GM19239 (cell line): ENCODE measurements around a stretch of chr3.

DNA sequence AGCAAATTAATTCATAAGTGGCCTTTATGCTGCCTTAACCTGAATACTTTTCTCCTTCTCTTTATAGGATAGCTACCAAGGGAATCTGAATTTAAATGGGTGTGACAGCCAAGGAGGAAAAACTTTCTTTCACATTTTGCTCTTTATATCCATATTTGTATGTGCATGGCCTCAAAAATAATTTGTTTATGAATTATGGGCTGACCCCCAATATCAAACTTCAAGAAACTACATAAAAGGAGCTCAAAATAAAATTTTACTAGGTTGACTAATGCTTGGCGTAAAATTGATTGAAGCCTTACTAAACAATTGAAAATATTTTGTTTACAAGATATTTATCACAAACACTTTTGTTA is 251.2 kb downstream of the ZMAT3 start:
- RRBS, result no CpG with 5 or more reads among the region's 1 CpG

- RRBS, result no CpG with 5 or more reads among the region's 4 CpGs
Measured at GRCh38 chr3:179020564-179021221, 50.9 kb downstream of the ZMAT3 start.

DNA sequence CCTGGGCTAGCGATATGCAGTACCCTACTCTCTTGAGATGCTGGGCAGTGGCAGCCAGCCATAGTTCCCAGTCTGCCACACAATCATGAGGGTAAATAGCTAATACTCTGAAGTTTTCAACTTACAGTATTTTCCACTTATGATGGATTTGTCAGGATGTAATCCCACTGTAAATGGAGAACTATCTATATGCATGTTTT is 10.7 kb upstream of the KCNMB3 start:
- RRBS, result no CpG with 5 or more reads among the region's 1 CpG

GRCh38 chr3:179732861-179733468 is 80.1 kb downstream of the USP13 start:
- RRBS, result no CpG with 5 or more reads among the region's 7 CpGs

GRCh38 chr3:179942096-179942668 is 94.6 kb downstream of the PEX5L start:
- RRBS, result 23% methylated on average over 5 of the region's 30 CpGs

DNA sequence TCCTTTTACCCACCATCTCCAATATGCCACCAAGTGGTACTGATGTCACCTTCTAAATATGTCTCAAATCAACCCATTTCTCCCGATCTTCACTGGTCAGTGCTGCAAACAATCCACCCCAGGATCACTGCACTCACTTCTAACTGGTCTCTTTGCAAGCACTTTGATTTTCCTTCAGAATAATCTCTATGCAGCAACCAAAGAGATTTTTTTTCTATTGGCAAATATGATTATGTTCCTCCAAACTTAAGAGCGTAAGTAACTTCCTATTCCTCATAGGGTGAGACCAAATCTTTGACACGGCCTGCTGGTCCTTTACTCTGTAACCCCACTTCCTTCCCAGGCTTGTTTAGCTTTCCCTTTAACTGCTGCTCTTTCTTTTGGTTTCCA is 121.4 kb upstream of the DNAJC19 start:
- RRBS, result no CpG with 5 or more reads among the region's 3 CpGs

DNA sequence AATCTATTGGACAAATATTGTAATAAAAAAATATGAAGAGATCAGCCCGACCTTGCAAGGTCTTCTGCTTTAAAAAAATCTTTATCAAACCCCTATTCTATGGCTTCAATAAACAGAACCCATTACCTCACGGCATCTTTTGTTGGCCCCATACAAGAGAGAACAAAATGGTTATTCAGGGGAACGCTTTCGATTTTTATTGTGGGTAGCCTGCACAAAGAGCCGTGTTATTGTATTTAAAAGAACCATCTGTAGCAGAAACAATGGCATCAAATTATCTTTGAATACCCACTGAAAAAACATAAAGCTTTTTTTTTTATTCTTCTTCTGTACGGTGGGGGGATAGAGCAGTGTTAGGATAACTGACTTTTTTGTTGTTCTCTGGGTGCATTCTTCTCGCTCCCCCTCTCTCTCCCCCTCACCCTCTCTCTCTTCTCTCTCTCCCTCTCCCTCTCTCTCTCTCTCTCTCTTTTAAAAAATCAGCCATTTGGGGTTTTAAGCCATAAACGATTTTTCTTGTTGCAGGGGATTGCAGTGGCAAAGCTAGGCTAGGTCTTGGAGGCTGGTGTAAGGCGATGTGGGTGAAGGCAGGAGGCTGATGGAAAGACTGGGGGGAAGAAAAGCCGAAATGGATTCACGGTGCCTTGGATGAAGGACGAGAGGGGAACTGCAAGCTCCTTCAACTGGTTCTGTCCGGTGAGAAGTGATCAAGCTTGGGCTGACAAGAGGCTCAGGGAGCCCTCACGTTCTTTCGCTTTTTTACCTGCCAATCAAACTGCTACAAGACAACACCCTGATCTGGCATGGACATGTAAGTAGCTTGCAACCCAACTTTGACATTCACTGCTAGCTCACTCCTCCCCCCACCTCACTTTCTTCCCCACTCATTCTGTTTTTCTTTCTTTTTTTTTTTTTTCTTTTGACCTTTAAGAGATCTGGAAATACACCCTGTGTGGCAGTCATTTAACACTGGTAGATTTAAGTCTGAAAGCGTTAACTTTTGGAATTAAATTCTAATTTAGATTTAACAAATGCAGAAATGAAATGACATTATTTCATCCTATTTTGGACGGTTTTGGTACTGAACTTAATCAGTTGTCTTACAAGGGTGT is 12.3 kb upstream of the SOX2 start:
- RRBS, result no CpG with 5 or more reads among the region's 17 CpGs

- RRBS, result no CpG with 5 or more reads among the region's 19 CpGs
Measured at GRCh38 chr3:182241657-182242580, 530.2 kb downstream of the SOX2 start.

DNA sequence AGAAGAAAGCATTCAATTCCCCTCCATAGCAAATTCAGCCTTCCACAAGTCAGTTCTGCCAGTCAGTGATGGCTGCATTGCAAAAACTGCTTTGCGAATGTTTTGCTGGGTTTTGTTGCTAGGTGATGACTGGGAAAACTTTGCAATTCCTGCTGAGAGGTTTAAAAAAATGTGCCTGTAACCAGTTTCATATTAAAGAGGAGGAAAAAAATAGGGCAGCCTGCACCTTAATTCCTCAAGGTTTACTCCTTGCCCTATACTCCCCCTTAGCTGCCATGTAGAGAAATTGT is 225.6 kb upstream of the ATP11B start:
- RRBS, result no CpG with 5 or more reads among the region's 1 CpG

- RRBS, result no CpG with 5 or more reads among the region's 8 CpGs
Measured at GRCh38 chr3:182642538-182643013, 150.7 kb upstream of the ATP11B start.

- RRBS, result no CpG with 5 or more reads among the region's 5 CpGs
Measured at GRCh38 chr3:182683487-182683817, 109.9 kb upstream of the ATP11B start.

DNA sequence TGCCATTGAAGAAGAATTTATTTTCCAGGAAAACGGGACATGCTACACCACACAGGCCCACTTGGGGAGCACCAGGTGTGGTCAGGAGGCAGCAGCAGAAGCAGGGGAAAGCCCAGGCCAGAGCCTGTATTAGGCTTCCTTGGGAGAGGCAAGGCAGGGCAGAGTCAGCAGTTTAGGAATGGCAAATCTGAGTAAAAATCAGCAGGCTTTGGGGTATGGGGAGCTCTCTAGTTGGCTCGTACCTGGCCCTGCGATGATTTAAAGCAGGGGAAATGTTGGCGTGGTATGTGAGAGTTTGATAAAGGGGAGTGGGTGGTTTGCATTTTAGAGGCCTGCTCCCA is 88.3 kb upstream of the ATP11B start:
- RRBS, result no CpG with 5 or more reads among the region's 4 CpGs

DNA sequence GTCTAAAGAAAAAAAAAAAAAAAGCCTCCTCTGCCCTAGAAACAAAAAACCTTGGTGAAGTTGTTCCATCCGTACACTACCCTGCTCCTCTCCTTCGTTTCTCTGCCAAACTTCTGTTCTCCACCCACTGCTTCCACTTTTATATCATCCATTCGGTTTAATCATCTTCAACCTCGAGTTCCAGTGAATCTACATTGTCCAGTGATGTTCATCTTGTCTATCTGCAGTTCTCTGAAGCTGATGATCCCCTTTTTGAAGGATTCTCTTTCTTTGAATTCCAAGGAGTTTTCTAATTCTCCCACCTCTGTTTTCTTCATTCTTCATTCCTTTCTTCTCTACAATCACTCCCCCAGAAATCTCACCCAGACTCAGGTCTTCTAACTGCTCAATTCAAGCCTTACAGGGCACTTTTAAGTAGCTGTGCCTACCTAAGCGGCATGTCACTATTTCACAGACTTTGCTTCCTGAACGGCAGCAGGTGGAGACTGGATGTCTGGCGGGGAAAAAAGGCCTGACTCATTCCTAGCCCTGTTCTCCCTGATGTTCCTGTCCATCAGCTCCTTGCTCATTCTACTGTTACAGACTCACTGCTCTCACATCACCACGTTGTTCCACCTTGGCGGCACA is 52.8 kb upstream of the ATP11B start:
- RRBS, result no CpG with 5 or more reads among the region's 9 CpGs

DNA sequence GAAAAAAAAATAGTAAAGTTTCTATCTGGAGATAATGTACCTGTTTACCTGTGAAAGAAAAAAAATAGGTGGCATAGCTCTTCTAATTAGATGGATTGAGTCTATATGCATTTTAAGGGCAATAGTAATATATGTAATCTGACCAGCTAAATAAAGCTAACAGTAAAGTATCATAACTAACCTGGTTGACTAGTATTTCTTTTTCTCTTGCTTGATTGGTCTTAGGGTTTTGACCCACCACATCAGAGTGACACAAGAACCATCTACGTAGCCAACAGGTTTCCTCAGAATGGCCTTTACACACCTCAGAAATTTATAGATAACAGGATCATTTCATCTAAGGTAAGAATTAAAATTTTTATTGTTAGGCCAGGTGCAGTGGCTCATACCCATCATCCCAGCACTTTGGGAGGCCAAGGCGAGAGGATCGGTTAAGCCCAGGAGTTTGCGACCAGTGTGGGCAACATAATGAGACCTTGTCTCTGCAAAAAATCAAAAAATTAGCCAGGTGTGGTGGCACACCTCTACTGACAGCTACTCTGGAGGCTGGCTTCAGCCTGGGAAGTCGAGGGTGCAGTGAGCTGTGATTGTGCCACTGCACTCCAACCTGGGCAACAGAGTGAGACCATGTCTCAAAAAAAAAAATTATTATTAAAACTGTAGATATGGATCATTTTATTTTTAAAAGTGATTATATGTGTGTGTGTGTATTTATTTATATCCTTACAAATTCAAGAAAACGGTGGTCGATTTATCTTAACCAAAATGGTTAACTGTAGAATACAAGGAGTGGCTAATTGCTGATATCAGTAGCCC is 26.9 kb downstream of the ATP11B start:
- RRBS, result no CpG with 5 or more reads among the region's 7 CpGs

DNA sequence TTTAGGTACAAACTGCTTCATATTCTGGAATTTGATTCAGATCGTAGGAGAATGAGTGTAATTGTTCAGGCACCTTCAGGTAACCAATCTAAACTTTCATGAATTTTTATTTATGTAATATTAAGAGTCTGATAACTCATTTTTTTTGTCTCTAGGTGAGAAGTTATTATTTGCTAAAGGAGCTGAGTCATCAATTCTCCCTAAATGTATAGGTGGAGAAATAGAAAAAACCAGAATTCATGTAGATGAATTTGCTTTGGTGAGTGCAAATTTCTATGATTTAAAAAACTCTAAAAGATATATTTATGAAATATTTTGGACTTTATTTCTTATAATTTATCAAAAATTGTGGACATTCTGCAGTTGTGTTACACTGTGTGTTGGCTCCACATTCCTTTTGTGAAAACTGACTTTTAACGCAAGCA is 75.8 kb downstream of the ATP11B start:
- RRBS, result no CpG with 5 or more reads among the region's 2 CpGs

- RRBS, result no CpG with 5 or more reads among the region's 6 CpGs
Measured at GRCh38 chr3:182877187-182877808, 84.0 kb downstream of the ATP11B start.

GRCh38 chr3:182914307-182915033 is 65.9 kb downstream of the DCUN1D1 start:
- RRBS, result no CpG with 5 or more reads among the region's 2 CpGs

GRCh38 chr3:183309225-183309741 is 56.2 kb downstream of the B3GNT5 start:
- RRBS, result no CpG with 5 or more reads among the region's 5 CpGs

DNA sequence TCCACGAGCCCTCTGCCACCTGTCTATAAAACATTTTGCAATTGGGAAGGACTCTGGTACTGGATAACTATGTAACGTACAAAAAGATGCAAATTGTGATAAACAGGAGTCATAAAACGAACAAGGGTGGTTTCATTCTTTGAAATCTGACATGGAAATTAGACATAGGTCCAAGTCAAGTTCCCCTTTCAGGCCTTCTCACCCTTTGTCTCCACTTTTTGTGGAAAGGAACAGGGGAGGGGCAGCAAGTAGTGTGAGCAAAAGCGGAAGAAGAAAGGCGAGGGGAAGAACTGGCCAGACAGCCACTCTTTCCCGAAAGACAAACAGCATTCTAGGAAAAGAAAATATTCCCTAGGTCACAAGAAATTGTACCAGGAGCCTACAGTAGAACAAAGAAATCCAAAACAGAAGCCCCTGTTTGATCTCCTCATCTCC is 52.6 kb downstream of the MCF2L2 start:
- RRBS, result no CpG with 5 or more reads among the region's 6 CpGs

DNA sequence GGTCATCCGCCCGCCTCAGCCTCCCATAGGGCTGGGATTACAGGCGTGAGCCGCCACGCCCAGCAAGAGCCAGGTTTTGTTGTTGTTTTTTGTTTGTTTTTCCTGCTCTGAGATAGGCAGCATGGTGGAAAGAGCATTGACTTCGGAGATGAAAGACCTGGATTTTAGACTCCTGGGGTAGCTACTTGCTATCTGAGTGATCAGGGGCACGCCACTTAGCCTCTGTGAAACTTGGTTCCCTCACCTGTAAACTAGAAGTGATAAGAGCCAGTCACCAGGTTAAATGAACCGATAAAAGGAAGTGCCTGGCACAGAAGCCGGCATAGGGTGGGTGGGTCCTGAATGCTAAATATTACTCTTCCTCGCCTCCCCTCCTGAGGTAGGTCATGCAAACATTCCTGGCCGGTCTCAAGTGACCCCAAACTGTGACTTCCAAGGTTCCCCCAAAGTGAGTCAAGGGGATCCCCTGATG is 63.0 kb upstream of the MCF2L2 start:
- RRBS, result 0% methylated on average over 2 of the region's 11 CpGs